Esophagus squamous epithelium (tissue), 4 donors: ENCODE results near the gene HMCES.

- PRO-cap, result unidirectional peak, plus-strand start at chr3:129245759
- RAMPAGE, long total RNA, 4 experiments, result no peak in any of the 4 experiments
Measured at GRCh38 chr3:129245299-129246165, 3.9 kb upstream of the COPG1 start.

- PRO-cap, result bidirectional peak, plus-strand start at chr3:129278845, minus-strand start at chr3:129278763; unidirectional peak, plus-strand start at chr3:129279202; bidirectional peak, plus-strand start at chr3:129279524, minus-strand start at chr3:129279236
- RAMPAGE, long total RNA, 4 experiments, result start-site peak on the plus strand in 4 of 4 experiments, at chr3:129278824-129278882 at its widest, 64 to 169 reads per replicate
Measured at GRCh38 chr3:129278266-129279343, at the start of gene HMCES. Gene HMCES (plus strand): TSS chr3:129278870.

GRCh38 chr3:129314583-129315275, 1.4 kb downstream of the H1-10 start:
- PRO-cap, result bidirectional peak, plus-strand start at chr3:129315110, minus-strand start at chr3:129314870
- RAMPAGE, long total RNA, 4 experiments, result no peak in any of the 4 experiments

DNA sequence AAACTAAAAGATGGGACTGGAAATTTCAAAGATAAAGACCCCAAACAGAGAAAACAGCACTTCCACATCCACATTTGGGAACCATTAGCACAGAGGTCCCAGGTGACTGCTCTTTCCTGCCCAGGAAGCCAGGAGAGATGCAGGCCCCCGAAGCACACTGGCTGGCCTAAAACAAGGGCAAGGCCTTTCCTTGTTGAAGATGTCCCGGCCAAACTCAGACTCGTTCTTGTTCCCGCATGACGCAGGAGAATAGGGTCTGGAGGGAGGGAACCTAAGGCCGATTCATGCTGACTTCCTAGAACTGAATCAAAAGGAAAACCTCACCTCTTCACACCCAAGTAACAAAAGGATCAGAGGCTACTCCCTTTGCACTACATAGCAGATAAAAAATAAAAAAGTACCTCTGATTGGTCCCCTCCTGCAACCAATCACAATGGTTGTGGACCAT, 48.8 kb downstream of the EFCAB12 start:
- PRO-cap, result no peak
- RAMPAGE, long total RNA, 4 experiments, result no peak in any of the 4 experiments

GRCh38 chr3:129431879-129432638, 3.6 kb upstream of the EFCAB12 start:
- PRO-cap, result no peak
- RAMPAGE, long total RNA, 4 experiments, result no peak in any of the 4 experiments

GRCh38 chr3:129468911-129469726, 29.1 kb downstream of the IFT122 start:
- PRO-cap, result no peak
- RAMPAGE, long total RNA, 4 experiments, result no peak in any of the 4 experiments

DNA sequence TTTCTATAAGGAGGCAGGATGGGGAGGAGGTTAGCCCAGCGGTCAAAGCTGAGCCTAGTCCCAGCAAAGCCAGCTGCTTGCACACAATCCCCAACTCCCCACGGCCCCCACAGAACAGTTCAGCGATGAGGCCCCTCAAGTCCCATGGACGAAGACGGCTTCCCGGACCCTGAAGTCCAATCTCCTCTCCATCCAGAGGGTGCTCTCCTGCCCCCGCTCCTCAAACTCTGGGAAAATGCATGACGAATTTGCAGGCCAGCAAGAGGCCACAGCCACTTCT, 13.7 kb downstream of the H1-8 start:
- PRO-cap, result no peak
- RAMPAGE, long total RNA, 4 experiments, result no peak in any of the 4 experiments

- PRO-cap, result no peak
- RAMPAGE, long total RNA, 4 experiments, result start-site peak on the minus strand in 1 of 4 experiments, at chr3:129585958-129586645 at its widest, 6 reads per replicate
Measured at GRCh38 chr3:129585781-129586525, 20.5 kb downstream of the PLXND1 start.

GRCh38 chr3:129624236-129624757, 17.8 kb upstream of the PLXND1 start:
- PRO-cap, result no peak
- RAMPAGE, long total RNA, 4 experiments, result no peak in any of the 4 experiments

DNA sequence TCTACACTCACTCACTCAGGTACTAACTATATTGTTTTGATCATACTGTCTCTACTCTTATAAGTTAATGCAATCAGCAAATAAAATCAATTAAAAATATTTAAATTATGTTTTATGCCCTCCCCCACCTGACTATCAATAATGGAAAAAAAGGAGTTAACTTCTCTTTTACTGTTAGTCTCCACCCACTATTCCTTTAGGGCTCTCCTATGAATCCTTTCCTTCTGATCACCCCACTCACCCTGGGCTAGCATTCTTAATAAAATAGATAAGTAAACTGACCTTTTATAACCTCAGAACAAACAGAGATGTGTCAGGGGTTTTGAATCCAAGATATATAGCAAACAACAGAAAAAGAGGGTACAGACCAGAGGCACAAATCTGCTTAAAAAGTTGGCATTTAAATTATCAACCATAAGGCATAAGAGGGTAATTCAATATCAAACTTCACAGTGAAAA, 116.0 kb upstream of the PLXND1 start:
- PRO-cap, result no peak
- RAMPAGE, long total RNA, 4 experiments, result no peak in any of the 4 experiments

DNA sequence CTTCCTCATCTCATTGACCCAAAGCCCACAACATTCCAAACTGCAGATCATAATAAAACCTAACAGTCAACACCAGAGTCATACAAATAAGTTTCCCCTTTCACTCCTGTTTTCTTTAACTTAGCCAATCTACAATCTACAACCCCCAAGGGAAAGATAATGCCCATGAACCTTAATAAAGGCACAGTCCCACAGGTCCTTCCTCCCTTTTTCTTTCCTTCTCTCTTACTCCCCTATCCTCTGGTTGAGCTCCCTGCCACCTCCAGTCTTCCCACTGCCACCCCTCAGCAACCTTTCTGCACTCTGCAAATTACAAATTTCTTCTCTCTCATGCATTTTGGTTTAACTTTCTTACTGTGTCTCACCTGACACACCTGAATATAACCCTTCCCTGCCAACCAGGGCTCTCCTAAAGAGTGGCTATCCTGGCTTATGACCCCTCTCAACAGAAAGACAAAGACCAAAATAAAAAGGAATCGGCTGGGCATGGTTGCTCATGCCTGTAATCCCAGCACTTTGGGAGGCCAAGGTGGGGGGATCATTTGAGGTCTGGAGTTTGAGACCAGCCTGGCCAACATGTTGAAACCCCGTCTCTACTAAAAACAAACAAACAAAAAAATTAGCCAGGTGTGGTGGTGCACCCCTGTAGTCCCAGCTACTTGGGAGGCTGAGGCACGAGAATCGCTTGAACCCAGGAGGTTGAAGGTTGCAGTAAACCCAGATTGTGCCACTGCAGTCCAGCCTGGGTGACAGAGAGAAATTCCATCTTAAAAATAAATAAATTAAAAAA, 136.3 kb downstream of the TMCC1 start:
- PRO-cap, result no peak
- RAMPAGE, long total RNA, 4 experiments, result no peak in any of the 4 experiments

DNA sequence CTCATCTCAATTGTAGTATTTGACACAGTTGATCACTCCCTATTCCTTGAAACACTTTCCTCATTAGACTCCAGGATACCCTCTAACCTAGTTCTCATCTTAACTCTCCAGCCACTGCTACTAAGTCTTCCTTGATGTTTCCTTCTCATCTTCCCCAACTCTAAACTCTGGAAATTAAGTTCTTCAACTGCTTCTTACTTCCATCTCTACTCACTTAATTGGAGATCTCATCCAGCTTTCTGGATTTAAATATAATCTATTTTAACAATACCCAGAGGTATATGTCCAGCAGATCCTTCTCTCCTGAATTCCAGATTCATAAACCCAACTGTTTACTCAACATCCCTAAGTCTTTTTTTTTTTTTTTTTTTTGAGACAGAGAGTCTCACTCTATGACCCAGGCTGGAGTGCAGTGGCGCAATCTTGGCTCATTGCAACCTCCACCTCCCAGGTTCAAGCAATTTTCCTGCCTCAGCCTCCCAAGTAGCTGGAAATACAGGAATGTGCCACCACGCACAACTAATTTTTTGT, 16.2 kb downstream of the TMCC1 start:
- PRO-cap, result no peak
- RAMPAGE, long total RNA, 4 experiments, result no peak in any of the 4 experiments

- PRO-cap, result unidirectional peak, plus-strand start at chr3:130179851
- RAMPAGE, long total RNA, 4 experiments, result no peak in any of the 4 experiments
Measured at GRCh38 chr3:130179330-130180116, 97.9 kb downstream of the ALG1L2 start.

DNA sequence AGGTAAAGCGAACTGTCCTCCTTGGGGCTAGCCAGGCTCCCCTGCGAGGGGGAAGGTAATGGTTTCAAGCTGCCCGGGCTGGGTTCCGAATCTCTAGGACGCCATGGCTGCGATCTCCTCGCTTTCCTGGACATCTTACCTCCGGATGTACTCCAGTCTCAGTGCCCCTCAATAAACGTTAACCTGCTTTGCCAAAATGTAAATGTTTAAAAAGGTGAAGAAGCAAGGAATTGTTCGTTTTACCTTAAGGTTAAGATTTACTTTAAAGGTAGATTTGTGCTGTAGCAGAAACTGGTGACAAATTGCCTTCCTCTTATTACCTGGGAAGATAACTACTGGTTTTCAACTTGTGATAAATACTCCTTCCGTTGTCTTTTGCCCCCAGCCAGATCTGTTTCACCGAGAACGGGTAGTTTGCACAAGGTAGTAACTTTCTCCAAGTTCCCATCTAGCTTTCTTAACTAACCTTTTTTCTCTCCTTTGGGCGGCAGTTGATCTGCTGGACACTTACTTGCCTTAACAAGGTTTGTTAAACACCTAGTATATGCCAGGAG, 405 bp downstream of the NEK11 start:
- PRO-cap, result no peak
- RAMPAGE, long total RNA, 4 experiments, result no peak in any of the 4 experiments

DNA sequence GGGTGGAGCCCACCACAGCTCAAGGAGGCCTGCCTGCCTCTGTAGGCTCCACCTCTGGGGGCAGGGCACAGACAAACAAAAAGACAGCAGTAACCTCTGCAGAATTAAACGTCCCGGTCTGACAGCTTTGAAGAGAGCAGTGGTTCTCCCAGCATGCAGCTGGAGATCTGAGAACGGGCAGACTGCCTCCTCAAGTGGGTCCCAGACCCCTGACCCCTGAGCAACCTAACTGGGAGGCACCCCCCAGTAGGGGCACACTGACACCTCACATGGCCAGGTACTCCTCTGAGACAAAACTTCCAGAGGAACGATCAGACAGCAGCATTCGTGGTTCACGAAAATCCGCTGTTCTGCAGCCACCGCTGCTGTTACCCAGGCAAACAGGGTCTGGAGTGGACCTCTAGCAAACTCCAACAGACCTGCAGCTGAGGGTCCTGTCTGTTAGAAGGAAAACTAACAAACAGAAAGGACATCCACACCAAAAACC, 49.6 kb upstream of the NUDT16 start:
- PRO-cap, result no peak
- RAMPAGE, long total RNA, 4 experiments, result no peak in any of the 4 experiments

- PRO-cap, result no peak
- RAMPAGE, long total RNA, 4 experiments, result no peak in any of the 4 experiments
Measured at GRCh38 chr3:131344287-131344892, 37.2 kb upstream of the NUDT16 start.

- PRO-cap, result no peak
- RAMPAGE, long total RNA, 4 experiments, result no peak in any of the 4 experiments
Measured at GRCh38 chr3:131387501-131388158, 6.1 kb downstream of the NUDT16 start.

DNA sequence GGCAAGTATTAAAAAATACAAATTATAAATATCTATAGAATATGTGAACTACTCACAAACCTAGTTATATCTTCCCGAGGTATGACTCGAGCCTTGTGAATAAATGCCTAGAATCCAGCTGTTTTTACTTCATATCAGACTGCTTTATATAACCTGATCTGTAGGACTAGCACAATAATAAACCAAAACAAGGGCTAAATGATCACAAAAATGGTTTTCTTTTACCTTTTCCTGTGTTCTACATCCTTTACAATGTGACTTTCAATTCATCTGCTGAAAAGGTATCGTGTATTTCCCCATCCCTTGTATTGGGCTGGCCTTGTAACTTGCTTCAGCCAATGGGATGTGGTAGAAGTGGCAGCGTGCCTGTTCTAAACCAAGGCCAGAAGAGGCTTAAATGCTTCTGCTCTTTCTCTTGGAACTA, 230.5 kb downstream of the CPNE4 start:
- PRO-cap, result no peak
- RAMPAGE, long total RNA, 4 experiments, result no peak in any of the 4 experiments

GRCh38 chr3:132284562-132285011, 32.6 kb upstream of the ACP3 start:
- PRO-cap, result no peak
- RAMPAGE, long total RNA, 4 experiments, result no peak in any of the 4 experiments

DNA sequence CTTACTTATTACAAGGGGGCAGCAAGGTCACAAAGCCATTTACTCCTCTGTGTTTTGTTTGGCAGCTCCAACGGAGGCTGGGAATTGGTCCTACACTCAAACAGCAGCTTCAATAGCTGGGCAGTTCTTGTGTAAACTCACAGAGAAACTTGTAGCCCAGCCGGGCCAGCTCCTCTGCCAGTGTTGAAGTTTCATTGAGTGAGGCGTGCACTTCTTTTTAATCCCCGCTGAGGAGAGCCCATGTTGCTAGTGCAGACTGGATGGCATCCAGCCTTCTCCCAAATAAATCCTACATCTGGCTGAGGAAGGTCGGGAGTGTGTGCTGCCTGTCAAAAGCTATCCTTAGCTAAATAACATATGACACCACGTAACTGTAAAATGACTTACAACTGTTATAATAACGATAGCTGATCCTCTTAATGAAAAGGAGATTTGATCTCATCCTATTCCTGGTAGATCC, 59.6 kb downstream of the BFSP2 start:
- PRO-cap, result unidirectional peak, plus-strand start at position 180 of the sequence
- RAMPAGE, long total RNA, 4 experiments, result no peak in any of the 4 experiments